Mesenchymal stem cell of Wharton's jelly (primary cell): ENCODE measurements around a stretch of chr6.

GRCh38 chr6:135088799-135089256 is 34.2 kb upstream of the HBS1L start:
- CAGE, long polyA plus RNA = no peak

- CAGE, long polyA plus RNA = no peak
These were observed 7.6 kb downstream of the MYB start for GRCh38 chr6:135188350-135189464.

- CAGE, long polyA plus RNA = no peak
These were observed 145.2 kb downstream of the AHI1 start for GRCh38 chr6:135352290-135352745.

DNA sequence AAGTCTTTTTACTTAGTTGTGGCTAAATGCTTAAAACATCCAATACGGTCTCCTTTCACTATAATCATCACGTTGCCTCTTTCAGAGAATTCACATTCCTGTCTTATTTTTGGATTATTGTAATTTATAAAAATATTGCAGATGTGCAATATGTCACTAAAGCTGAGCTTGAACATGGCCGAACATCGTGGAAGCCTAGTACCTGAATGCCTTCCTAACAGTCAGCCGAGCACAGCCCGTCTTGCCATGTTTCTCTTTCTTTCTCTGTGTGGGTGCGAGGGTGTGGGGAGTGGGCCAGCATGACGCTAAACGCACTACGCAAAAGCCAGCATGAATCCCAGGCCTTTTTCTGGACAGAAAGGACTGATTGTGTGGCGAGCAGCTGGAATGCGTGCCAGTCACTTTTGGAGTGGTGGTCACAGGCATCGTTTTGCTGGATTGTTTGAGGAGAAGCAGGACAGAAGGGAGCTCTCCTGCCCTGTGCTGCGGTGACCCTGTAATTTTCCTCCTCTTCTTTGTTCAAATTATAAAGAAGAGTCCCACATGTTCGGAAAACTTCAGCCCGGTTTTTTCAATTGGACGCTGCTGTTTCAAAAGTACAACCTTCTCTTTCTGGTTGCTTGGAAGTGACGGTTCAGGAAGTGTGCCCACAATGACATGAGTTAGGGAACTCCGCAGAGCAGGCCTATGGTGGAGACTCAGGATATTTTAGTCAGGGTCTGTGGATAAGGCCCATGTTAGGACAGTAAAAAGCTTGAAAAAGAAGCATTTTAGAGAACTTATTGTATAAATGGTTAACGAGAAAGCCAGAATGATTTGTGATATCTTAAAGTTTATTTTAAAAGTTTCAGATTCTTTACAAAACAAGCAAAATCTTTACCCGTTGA is 54.2 kb downstream of the PDE7B start:
- CAGE, long polyA plus RNA = no peak

DNA sequence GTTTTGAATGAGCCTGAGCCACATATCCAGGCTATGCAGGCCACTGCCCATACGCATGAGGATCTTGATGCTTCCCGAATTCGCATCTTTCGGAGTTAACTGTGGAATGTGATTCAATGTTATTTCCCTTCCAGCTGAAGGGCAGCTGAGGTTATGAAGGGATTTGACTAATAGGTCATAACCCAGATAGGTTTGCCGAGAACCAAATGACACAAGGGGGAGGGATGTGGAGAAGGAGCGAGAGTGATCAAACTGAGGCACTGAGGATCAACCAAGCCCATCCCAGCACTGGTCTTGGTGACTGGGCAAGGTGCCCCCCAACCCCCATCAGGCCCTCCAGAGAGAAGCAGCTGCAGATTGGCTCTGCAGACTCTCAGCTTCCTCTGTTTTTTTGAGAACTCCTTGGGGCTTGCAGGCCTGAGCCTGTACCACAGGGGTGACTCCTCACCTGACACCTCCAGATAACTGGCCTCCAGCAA is 185.8 kb downstream of the PDE7B start:
- CAGE, long polyA plus RNA = no peak

GRCh38 chr6:136069012-136069729 is 180.9 kb downstream of the MTFR2 start:
- CAGE, long polyA plus RNA = no peak

DNA sequence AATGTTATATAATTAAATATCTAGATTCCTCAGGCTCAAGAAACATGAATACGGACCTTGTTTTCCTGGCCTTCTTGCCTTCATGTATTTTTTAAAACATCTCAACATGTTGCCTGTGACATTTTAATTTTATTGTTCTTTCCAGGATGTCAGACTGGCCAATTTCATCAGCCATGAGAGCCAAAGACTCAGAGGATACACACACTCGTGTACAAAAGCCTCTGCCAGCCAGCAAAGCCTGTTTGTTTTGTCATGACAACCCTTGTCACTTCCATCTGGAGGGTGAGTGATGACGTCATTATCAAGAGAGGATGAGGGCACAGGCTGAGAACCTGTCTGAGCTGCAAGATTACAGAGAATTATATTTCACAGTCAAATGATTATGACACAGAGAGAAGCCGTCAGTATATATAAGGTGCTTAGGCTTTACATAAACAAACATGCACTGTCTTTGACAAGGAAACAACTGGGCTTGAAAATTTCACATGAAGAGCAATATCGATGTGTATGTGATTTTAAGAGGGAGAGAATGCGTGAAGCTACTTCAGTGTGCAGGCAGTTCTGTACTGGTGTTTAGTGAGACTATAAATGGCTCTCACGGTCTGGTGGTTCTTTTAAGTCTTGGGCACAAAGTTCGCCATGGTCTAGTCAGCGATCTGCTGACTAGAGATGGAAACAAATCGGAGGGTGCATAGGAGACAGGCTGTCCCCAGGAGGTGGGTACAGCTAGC is 36.4 kb upstream of the BCLAF1 start:
- CAGE, long polyA plus RNA = no peak

GRCh38 chr6:136552921-136553519 is 2.8 kb upstream of the MAP7 start:
- CAGE, long polyA plus RNA = no peak

GRCh38 chr6:136610120-136610633 is 60.0 kb upstream of the MAP7 start:
- CAGE, long polyA plus RNA = no peak

DNA sequence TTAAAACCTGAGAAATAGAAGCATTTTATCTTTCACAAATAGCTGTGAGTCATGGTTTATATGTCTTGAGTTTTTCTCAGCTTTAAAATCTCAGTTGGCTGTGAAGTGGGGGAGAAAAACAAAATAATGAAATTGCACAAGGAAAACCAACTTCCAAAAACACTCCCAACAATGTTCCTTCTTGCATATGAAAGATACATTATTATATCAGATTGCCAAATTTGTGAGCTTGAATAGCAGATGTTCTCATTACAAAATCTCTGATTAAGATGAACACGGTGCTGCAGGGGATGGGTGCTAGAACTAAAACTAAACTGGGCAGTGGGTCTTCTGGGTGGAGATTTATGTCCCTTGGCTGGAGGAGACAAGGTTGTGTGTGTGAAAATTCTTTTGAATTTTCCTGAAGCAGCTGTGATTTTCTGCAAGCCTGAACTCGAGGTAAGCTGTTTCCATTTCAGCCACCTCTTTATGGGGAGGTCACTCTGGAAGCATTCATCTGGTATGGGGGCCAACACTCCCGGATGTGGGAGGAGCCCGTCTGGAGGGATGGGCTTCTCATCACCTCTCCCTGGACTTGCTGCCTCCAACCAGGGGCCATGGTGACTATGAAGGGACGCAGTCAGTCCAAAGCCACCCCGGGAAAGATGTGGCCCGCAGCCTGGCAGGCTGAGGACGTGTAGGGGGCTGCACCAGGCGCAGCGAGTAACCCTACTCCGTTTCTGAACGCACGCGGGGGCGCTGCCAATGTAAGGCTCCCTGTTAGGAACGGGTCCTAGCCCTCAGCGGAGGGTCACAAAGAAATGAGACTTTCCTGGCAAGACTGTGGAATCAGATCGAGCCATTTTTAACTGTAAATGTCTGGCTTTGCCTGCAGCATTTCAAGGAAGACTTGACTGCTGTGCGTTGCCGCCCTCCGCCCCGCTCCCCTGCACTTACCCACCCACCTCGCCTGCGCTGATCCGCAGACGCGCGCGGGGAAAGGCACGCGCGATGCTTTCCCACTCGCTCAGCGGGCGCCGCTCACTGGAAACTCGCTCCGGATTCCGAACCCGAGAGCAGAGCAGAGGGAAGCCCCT is 55.3 kb downstream of the IL20RA start:
- CAGE, long polyA plus RNA = no peak

DNA sequence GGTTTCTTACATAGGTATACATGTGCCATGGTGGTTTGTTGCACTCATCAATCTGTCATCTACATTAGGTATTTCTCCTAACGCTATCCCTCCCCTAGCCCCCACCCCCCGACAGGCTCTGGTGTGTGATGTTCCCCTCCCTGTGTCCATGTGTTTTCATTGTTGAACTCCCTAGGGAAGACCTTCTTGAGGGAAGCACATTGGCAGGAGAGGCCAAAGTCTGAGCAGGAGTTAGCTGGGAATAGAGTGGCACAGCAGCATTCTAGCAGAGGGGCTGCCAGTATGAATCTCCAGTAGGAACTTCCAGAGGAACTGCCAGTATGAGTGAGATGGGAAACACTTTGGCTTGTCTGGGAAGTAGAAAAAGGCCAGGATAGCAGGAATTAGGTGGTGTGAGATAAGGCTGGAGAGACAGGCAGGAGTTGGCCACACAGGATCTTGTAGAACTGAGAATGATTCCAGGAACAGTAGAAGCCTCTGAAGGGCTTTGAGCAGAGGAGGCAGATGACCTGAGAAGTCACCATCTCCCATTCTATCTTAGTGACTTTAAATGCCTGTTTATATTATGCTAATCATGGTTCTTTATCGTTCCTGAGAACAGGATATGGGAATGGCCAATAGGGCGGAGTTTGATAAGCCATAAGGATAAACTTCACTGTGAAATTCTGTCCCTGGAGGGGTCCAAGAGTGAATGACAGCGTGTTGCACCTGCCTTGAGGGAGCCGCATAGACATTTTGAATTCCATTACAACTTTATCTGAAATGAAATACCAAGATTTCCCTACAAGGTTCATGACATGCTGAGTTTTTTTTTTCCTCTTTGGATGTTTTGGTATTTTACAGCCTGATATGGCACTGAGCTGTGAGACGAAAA is 2.7 kb downstream of the IL20RA start:
- CAGE, long polyA plus RNA = no peak

- CAGE, long polyA plus RNA = no peak
These were observed 3.1 kb downstream of the IFNGR1 start for GRCh38 chr6:137216086-137216398.

DNA sequence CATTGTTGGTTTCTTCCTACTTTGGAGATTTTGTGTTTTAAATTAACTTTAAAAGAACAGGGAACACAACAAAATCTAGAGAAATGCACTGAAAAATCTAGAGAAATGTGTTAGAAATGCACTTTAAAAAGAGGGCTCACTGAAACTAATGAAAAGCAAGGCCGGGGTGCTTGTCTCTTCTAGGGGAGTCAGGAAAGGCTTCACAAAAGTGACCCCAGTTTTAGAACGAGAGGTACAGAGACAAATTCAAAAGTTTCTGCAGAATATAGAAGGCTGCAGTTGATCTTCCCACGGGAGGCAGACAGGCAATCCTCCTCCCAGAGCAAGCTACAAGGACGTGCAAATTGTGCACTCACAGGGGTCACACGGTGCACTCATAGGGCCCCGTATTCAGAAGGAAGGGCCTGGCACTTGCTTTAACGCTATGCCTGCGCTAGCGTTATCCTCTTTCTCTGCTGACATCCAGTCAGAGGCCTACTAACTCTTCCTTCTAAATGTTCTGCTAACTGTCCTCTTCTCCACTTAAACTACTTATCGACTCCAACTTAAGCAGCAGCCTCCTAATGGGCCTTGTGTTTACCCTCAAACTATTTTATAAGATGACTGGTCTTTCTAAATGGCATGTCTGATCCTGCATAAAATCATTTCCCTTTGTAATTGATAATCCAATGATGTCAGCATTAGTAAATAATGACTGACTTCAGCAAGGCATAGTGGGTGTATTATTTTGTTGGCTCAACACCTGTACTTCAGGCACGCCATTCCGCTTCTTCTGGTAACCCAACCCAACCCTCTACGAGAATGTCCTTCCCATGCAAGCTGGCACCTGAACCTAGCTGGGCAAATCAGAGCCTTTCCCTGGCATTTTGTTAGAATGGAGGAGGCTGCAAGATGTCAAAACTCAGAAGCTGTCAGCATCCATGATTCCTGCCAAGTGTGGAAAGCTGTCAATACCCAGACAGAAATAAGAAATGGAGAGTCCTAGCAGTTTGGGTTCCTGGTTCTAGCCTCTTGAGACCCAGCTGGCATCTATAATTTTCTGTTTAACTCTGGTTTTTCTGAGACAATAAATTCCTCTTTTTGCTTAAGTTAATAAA is 2.2 kb downstream of the IFNGR1 start:
- CAGE, long polyA plus RNA = no peak

- CAGE, long polyA plus RNA = no peak
These were observed 13.4 kb upstream of the IFNGR1 start for GRCh38 chr6:137232521-137232997.

DNA sequence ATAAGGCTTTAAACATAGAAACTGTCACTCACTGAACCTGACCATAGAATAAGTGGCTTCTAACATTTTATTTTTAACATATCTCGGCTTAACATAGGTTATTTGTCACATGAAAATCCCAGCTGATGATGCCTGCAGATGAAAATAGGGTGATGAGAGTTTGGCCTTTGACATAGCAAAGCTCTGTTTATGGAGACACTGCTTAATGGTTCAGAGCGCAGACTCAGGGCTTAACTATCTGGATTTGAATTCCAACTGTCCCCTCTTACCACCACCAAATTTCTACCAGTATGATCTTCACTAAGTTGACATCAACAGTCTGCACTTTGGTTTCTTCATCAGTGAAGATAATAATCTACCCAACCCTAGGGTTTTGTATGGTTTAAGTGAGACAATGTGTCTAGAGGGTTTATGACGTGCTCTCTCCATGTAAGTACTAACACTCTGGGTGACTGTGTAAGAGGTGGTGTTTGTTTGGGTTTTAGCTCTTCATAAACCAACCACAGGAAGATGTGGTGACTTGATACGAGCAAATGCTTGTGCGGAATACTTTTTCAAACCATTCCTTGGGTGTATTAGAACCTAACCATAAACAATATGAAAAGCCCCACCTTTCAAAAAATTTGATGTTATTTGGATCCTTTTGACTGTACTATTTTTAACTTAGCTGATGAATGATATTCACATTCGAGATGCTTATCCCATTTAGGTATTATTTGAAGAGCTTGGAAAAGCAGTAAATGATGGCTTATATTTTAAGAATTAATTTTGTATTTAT is 151.4 kb upstream of the TNFAIP3 start:
- CAGE, long polyA plus RNA = no peak

- CAGE, long polyA plus RNA = no peak
These were observed 144.4 kb upstream of the TNFAIP3 start for GRCh38 chr6:137722680-137723018.

- CAGE, long polyA plus RNA = no peak
These were observed 138.2 kb upstream of the TNFAIP3 start for GRCh38 chr6:137728669-137729413.

- CAGE, long polyA plus RNA = no peak
These were observed 37.6 kb upstream of the TNFAIP3 start for GRCh38 chr6:137829028-137830195.

GRCh38 chr6:138104566-138105350 is 2.5 kb downstream of the PERP start:
- CAGE, long polyA plus RNA = no peak

GRCh38 chr6:138108272-138108614 is 1.0 kb upstream of the PERP start:
- CAGE, long polyA plus RNA = no peak